Breast (tissue), 4 donors: ENCODE measurements around the genes ATP7B and PCDH8.

GRCh38 chr13:51422580-51423429 is 30.0 kb downstream of the INTS6 start:
- PRO-cap, 3 experiments = no peak in any of the 3 experiments
- RRBS = no CpG with 5 or more reads among the region's 5 CpGs

- PRO-cap, 3 experiments = no peak in any of the 3 experiments
- RRBS = no CpG with 5 or more reads among the region's 3 CpGs
Measured at GRCh38 chr13:51434191-51435455, 18.2 kb downstream of the INTS6 start.

GRCh38 chr13:51449691-51450837 is 2.8 kb downstream of the INTS6 start:
- PRO-cap, 3 experiments = no peak in any of the 3 experiments
- RRBS = no CpG with 5 or more reads among the region's 5 CpGs

- PRO-cap, 3 experiments = no peak in any of the 3 experiments
- RRBS = no CpG with 5 or more reads among the region's 3 CpGs
Measured at GRCh38 chr13:51551981-51552572, 32.2 kb upstream of the WDFY2 start.

GRCh38 chr13:51721277-51722083 is 82.5 kb downstream of the DHRS12 start:
- PRO-cap, 3 experiments = no peak in any of the 3 experiments
- RRBS = no CpG with 5 or more reads among the region's 5 CpGs

GRCh38 chr13:51739524-51739956 is 64.4 kb downstream of the DHRS12 start:
- PRO-cap, 3 experiments = no peak in any of the 3 experiments
- RRBS = no CpG with 5 or more reads among the region's 5 CpGs

GRCh38 chr13:51781992-51782809 is 21.8 kb downstream of the DHRS12 start:
- PRO-cap, 3 experiments = no peak in any of the 3 experiments
- RRBS = no CpG with 5 or more reads among the region's 17 CpGs

- PRO-cap, 3 experiments = no peak in any of the 3 experiments
- RRBS = no CpG with 5 or more reads among the region's 7 CpGs
Measured at GRCh38 chr13:51995180-51995872, 15.9 kb downstream of the ATP7B start.

DNA sequence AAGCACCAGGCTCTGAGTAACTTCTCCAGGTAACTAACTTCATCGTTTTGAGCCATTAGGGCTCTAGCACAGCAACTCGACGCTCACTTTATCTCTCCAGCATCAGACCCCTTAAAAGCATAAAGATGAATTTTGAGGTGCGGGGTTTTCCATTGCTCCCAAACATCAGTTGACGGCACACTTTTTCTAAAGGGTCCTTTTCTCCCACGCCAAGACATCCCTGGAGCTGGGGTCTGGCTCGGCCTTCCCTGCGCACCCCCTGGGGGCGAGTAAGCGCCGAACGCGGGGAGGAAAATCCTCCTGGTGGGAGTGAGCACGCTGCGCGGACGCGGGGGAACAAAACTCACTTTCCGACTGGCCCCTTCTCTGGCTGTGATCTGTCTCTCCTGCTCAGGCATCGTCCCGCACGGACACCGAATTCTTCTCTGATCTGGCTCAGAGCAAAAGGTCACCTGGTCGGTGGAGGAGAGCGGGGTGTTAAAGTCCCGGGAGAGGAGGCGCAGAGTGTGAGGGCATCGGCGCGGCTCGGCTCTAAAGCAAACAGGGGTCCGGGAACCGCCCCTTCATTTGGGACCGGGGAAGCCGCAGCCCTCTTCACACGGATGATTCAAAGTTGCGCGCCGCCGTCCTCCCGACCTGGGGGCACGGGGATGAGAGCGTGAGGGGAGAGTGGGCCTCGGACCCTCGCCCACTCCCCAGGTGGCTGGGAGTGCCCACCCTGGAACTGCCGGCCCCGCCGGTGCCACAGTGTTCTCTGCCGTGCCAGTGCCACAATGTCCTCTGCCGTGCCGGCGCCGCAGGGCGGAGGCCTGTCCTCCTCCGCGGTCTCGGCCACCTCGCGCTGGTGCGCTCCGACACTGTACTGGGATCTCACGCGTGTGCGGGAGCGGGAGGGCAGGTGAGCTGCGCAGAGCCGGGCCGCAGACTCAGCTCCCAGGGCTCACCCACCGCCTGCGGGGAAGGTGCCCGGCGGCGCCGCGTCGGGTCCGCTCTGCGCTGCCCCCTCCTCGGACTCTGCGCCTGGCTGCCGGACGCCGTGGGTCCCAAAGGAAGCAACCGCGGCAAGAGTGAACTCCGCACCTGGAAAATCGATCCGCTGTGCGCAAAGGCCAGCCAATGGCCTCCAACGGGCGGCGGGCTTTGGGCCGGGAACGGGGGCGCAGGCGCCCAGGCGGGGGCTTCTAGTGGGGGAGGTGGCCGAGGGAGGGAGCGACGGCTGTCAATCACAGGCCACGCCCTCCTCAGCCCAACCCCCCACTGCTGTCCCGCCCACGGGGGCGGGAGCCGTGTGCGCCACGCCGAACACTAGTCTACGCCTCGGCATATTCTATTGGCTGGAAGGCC is at the start of gene ATP7B:
TSS of gene ATP7B (minus strand) at position 511 of the 1,344 bp plus-strand sequence.
- PRO-cap, 3 experiments = peak in 3 of 3 experiments; most common minus-strand start position 1,016 of the sequence (in 3)
- RRBS = 2% methylated on average over 34 of the region's 110 CpGs

DNA sequence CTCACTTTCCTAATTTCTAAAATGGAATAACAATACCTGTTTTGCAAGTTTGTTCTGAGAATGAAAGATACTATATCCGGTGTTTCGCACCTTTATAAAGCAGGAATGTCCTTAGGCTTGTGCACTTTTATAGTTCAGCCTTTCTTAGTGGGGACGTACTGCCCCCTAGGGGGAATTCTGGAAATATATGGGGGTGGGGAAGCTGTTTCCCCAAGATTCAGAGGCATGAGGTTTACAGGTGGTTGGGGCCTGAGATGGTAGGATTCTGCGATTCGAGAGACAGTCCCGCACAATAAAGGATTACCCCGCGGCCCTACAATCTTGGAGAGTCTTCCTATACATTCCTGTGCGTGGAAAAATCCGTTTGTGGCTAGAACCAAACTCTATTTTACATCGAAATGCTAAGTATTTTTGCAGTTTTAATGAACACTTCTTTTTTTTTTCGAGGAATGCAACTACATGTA is 1.1 kb downstream of the NEK5 start:
- PRO-cap, 3 experiments = no peak in any of the 3 experiments
- RRBS = no CpG with 5 or more reads among the region's 12 CpGs

DNA sequence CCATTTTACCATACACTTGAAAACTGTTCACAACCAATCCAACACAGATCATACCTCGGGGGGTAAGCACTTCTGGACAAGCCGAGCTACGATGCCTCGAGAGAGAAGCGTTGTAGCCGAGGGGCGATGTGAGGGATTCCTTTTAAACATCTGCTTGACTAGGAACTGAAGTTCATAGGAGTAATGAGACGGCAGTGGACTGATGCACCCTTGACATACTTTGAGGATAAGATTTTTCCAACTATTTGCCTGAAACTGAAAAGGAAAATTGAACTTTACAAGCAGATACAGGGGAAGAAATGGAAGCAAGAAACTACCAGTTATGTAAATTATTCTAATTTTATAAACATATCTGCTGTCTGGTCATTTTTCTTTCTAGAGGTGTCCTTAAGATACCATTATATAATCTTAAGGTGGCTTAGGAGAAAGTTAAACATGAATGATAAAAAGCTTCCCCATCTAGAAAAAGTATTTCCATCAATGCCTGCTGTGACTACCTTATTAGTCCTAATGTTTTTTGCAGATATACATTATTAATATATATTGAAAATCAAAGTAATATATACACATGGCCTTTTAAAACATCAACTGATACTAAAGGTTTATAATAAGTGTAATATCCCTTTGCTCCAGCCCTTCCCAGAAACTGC is 14.6 kb downstream of the NEK3 start:
- PRO-cap, 3 experiments = no peak in any of the 3 experiments
- RRBS = no CpG with 5 or more reads among the region's 8 CpGs

GRCh38 chr13:52569923-52570635 is 72.2 kb upstream of the HNRNPA1L2 start:
- PRO-cap, 3 experiments = no peak in any of the 3 experiments
- RRBS = no CpG with 5 or more reads among the region's 10 CpGs

GRCh38 chr13:52652170-52652513 is 494 bp upstream of the SUGT1 start:
- PRO-cap, 3 experiments = peak in 3 of 3 experiments; most common plus-strand start chr13:52652418 (in 2); most common minus-strand start chr13:52652332 (in 3)
- RRBS = 1% methylated on average over 12 of the region's 22 CpGs

- PRO-cap, 3 experiments = no peak in any of the 3 experiments
- RRBS = no CpG with 5 or more reads among the region's 44 CpGs
Measured at GRCh38 chr13:52848468-52849382, at the start of gene PCDH8. PCDH8 (minus strand) TSS chr13:52848640.

DNA sequence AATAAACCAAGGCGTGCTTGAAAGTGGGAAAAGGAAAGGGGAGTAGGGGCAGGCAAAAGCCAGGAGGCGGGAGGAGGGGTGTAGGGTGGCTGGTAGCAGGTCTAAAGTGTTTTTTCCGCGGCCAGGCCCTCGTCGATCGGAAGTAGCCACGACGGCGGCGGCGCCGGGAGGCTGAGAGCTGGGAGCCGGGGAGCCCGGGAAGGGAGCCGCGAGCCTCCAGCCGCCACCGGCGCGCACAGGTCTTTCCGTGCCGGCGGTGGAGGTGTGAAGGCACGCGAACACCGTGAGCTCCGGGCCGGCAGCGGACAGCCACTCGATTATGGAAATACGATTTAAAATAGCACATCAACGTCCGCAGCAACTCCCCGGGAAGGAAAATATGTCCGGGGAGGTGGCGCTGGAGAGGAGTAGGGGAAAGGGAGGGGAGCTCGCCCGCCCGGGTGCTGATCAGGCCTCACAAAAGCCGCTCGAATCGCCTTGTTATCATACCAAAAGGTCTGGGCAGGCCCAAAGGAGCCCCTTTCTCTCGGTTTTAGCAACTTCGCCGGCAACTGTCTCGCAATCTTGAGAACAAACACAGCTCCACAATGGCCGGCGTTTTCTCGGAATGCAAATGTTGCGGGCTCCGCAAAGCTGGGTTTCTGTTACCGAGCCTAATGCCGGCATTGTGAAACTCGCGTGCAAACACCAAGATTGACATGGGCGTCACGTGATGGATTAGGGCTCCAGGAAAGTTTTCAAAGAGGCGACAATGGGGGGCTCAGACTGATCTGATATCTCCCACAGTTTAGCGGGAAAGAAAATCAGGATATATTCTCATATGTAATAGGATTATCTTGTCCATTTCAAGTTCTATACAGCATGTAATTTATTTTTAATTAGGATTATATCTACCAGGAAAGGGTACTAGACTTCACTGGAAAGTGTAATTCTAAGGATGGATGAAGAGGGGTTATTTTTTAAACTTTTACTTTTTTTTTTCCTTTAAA is 3.0 kb upstream of the PCDH8 start:
- PRO-cap, 3 experiments = peak in 2 of 3 experiments; most common plus-strand start position 243 of the sequence (in 1)
- RRBS = 3% methylated on average over 29 of the region's 60 CpGs

DNA sequence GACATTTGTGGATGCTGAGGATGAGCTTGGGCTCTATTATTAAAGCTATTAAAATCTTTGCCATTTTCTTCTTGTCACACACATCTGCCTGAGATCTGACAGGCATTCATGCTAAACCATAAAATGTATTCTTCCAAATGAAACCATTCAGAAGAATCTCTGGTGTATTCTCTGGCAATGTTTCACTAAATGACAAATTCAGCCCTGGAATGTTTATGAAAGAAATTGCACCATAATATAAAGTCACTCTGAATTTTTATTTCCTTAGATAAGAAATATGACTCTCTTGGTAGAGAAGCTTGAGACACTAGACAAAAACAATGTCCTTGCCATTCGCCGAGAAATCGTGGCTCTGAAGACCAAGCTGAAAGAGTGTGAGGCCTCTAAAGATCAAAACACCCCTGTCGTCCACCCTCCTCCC is 14.2 kb downstream of the OLFM4 start:
- PRO-cap, 3 experiments = no peak in any of the 3 experiments
- RRBS = no CpG with 5 or more reads among the region's 4 CpGs

GRCh38 chr13:53237786-53238324 is 209.2 kb downstream of the OLFM4 start:
- PRO-cap, 3 experiments = no peak in any of the 3 experiments
- RRBS = no CpG with 5 or more reads among the region's 8 CpGs

DNA sequence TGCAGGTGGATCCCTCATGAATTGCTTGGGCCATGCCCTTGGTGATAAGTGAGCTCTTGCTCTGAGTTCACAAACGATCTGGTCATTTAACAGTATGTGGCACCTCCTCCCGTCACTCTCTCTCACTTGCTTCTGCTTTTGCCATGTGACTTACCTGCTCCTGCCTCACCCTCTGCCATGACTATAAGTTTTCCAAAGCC is 1847.4 kb upstream of the PRR20A start:
- PRO-cap, 3 experiments = no peak in any of the 3 experiments
- RRBS = no CpG with 5 or more reads among the region's 2 CpGs

GRCh38 chr13:55577399-55578484 is 1563.0 kb upstream of the PRR20A start:
- PRO-cap, 3 experiments = no peak in any of the 3 experiments
- RRBS = no CpG with 5 or more reads among the region's 5 CpGs

DNA sequence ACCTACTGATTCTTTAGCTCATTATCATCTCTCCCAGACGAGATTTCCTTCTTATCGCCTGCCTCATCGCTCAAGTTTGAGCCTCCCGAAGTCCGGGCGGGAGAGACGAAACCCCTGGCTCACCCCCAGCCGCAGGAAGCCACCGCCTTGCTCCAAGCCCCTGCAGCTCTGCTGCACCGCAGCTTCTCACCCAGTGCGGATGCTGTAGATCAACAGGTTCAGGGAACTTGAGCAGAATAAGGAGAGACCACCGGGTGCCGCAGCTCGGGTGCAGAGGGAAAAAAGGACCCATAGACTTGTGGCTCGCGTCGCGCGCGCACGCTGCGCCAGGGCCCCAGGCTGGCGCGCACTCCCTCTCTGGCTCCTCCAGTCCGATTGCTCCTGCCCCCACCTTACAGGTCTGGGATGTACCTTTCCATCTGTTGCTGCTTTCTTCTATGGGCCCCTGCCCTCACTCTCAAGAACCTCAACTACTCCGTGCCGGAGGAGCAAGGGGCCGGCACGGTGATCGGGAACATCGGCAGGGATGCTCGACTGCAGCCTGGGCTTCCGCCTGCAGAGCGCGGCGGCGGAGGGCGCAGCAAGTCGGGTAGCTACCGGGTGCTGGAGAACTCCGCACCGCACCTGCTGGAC is 714 bp downstream of the PCDH17 start:
- PRO-cap, 3 experiments = no peak in any of the 3 experiments
- RRBS = 2% methylated on average over 11 of the region's 42 CpGs